HT1080 (cell line): ENCODE results near the genes PSMD10, GNG5B, TRPC5OS, LRCH2 and PLS3.

DNA sequence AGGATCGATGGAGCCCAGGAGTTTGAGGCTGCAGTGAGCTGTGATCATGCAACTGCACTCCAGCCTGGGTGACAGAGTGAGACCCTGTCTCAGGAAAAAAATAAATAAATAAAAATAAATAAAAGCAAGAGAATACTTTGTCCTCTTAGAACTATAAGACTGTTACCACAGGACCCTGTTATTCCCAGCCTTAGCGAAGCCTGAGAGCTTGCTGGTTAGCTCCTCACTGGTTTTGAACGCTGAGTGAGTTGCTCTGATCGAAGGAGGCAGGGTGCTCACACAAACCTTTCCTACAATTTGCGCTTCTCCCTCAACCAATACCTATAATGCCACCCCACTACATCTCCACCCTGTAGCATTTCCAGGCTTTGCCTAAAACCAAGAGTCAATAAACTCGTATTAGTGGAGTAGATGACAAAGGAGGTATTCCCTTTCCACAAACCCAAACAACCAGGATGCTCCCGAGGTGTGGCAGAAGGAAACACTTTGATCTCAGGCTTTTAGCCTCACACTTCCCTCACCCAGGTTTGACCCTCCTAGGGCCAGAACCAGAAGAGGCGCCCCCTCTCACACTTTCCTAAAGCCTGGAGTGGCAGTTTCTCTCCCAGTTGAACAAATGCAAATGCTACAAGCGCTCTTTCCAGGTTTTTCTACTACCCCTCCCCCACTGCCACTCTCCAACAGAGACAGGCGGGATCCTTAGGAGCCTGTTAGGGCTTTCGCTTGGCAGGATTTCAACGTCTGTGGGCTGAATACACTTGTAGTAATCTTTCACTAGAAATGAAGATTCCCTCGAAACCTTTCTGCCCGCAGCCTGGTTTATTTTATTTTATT lies 2.6 kb downstream of the TSC22D3 start:
RAMPAGE:
- cytosol, long total RNA = no peak
- long total RNA = no peak
- nucleus, long total RNA = no peak

GRCh38 chrX:107825973-107826701 lies 471 bp downstream of the MID2 start:
RAMPAGE:
- cytosol, long total RNA = no peak
- long total RNA = no peak
- nucleus, long total RNA = no peak

RAMPAGE:
- cytosol, long total RNA = no peak
- long total RNA = no peak
- nucleus, long total RNA = no peak
These were observed 54.6 kb downstream of the TEX13B start for GRCh38 chrX:107927359-107928084.

RAMPAGE:
- cytosol, long total RNA = start-site peak on the minus strand at chrX:108091522-108091573, 476 and 462 reads in 2 replicates; start-site peak on the plus strand at chrX:108091758-108091818, 79 and 95 reads in 2 replicates
- long total RNA = start-site peak on the minus strand at chrX:108091522-108091573, 357 reads; start-site peak on the plus strand at chrX:108091796-108091819, 29 reads
- nucleus, long total RNA = start-site peak on the minus strand at chrX:108091523-108091553, 93 and 36 reads in 2 replicates; start-site peak on the plus strand at chrX:108091751-108091818, 76 and 25 reads in 2 replicates
These were observed at the start of gene PSMD10 for GRCh38 chrX:108090863-108091937. Gene PSMD10, minus strand, starts transcription at chrX:108091542.

GRCh38 chrX:108735583-108736267 lies 638 bp downstream of the IRS4 start:
RAMPAGE:
- cytosol, long total RNA = no peak
- long total RNA = no peak
- nucleus, long total RNA = no peak

DNA sequence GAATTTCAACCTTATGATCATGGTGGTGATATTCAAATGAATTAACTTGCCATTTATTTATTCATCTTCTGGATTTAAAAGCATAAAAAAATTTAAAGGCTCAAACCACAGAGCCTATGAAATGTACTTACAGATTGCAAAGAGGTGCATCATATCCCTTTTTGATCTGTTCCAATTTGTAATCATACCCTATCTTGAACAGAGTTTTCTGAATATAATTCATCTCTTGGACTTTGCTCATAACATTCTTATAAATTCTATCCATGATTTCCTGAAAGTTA lies 43.9 kb upstream of the KCNE5 start:
RAMPAGE:
- cytosol, long total RNA = no peak
- long total RNA = no peak
- nucleus, long total RNA = no peak

DNA sequence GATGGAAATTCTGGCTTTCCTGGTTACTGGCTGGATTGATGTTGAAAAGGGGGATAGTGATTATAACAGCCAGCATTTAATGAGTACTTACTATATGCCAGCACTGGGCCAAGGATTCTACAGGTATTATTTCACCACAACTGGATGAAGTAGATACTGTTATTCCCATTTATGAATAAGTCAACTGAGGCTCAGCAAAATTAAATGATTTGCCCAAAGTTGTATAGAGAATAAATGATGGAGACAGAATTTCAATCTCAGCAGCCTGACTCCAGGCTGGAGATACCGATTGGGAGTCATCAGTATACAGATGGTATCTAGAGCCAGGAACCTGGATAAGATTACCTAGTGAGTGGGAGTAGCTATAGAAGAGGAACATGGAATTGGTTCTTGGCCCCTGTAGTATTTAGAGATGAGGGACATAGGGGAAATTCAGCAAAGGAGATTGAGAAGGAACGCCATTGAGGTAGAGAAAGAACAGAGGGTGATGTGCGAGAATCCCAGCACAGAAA lies 135.3 kb downstream of the TMEM164 start:
RAMPAGE:
- cytosol, long total RNA = no peak
- long total RNA = no peak
- nucleus, long total RNA = no peak

RAMPAGE:
- cytosol, long total RNA = no peak
- long total RNA = no peak
- nucleus, long total RNA = no peak
These were observed 121.5 kb downstream of the AMMECR1 start for GRCh38 chrX:110196144-110196932.

RAMPAGE:
- cytosol, long total RNA = no peak
- long total RNA = no peak
- nucleus, long total RNA = no peak
These were observed at the start of gene GNG5B for GRCh38 chrX:110346568-110347014. Gene GNG5B, minus strand, starts transcription at chrX:110346973.

RAMPAGE:
- cytosol, long total RNA = no peak
- long total RNA = no peak
- nucleus, long total RNA = no peak
These were observed 54.6 kb downstream of the RTL9 start for GRCh38 chrX:110412935-110413871.

GRCh38 chrX:110945270-110945635 lies 149.6 kb upstream of the CHRDL1 start:
RAMPAGE:
- cytosol, long total RNA = no peak
- long total RNA = no peak
- nucleus, long total RNA = no peak

RAMPAGE:
- cytosol, long total RNA = no peak
- long total RNA = no peak
- nucleus, long total RNA = no peak
These were observed 9.2 kb downstream of the ALG13 start for GRCh38 chrX:111689950-111690772.

DNA sequence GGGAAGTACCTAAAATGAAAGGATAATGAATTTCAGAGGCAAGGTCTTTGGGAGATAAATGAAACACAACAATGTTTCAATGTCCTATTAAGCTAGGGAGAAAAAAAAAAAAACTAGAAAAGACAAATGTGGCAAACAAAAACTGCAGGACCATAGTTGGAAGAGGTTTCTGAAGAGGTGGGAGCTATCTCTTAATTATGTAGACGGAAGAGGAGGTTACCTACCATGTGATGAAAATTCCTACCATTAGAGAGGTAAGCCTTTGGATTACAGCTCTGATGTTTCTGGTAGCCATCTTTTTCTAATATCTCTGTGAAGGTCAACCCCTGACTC lies at the start of gene TRPC5OS:
Gene TRPC5OS (plus strand): TSS at position 246 of the 333 bp plus-strand sequence.
RAMPAGE:
- cytosol, long total RNA = no peak
- long total RNA = no peak
- nucleus, long total RNA = no peak

DNA sequence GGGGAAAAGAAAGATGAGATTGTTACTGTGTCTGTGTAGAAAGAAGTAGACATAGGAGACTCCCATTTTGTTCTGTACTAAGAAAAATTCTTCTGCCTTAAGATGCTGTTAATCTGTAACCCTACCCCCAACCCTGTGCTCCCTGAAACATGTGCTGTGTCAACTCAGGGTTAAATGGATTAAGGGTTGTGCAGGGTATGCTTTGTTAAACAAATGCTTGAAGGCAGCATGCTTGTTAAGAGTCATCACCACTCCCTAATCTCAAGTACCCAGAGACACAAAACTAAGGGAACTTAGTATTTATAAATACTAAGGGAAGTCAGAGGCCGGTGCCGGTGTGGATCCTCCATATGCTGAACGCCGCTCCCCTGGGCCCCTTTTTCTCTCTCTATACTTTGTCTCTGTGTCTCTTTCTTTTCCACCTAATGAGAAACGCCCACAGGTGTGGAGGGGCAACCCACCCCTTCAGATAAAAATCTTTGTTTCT lies 593.2 kb upstream of the HTR2C start:
RAMPAGE:
- cytosol, long total RNA = no peak
- long total RNA = no peak
- nucleus, long total RNA = no peak

RAMPAGE:
- cytosol, long total RNA = no peak
- long total RNA = no peak
- nucleus, long total RNA = no peak
These were observed 22.8 kb downstream of the HTR2C start for GRCh38 chrX:114606665-114607181.

DNA sequence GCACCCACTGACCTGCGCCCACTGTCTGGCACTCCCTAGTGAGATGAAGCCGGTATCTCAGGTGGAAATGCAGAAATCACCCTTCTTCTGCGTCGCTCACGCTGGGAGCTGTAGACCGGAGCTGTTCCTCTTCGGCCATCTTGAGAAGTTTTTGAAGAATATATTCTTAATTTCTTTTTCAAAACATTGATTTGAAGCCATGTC lies 142.4 kb downstream of the HTR2C start:
RAMPAGE:
- cytosol, long total RNA = no peak
- long total RNA = no peak
- nucleus, long total RNA = no peak

DNA sequence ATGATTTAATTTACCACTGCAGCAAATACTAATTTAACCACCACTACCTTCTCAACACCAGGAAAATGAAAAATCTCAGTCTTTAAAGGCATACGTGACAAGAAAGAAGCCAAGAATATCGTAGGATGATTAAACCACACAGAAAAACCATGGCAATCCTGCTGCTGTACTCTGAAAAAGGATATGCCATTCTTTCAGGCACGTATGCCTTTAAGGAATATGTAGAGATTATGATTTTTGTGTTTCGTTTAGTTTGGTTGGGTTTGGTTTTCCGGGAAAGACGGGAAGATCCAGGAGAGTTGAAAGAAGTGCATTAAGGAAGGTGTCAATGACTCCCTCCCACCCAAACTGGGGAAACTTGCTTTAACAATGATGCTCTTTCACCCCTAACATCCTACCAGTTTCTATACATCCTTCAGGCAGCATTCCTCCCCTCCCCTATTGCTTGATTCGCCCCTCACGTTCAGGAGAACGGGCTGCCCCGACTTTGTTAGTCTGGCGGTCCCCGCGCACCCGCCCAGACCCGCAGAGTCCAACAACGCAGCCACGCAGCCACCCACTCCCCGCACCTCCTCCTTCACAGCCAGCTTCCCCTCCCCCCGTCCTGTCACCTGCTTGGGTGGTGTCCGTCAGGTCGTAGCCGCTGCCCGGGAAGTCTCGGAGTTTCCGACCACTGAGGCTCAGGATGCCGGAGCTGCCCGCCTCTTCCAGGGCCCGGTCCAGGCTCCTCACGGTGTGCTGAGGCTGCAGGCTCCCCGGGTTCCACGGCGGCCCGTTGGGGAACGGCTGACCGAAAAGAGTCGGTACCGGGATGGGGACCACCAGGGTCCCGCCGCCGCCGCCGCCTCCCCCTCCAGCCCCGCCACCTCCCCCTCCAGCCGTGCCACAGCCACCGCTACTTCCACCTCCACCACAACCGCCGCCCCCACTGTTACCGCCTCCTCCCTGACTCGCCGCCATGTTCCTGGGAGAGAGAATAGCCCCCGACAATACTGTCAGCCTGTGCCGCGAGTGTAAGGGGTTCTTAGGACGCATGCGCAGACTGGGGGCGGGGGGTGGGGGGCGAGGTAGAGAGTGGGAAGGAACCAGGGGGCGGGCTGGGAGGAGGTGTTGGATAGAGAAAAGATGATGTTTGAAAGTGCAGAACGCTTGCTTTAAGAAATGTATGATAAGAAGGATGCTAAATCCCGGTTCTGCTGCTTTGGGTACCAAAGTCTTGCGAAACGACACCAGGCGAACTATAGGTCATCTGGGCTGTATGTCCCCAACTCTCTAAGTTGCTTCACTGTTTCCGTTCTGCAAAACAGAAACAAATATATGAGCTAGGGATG lies at the start of gene LRCH2:
Gene LRCH2 (minus strand): TSS at position 1,015 of the 1,331 bp plus-strand sequence.
RAMPAGE:
- cytosol, long total RNA = no peak
- long total RNA = no peak
- nucleus, long total RNA = no peak

DNA sequence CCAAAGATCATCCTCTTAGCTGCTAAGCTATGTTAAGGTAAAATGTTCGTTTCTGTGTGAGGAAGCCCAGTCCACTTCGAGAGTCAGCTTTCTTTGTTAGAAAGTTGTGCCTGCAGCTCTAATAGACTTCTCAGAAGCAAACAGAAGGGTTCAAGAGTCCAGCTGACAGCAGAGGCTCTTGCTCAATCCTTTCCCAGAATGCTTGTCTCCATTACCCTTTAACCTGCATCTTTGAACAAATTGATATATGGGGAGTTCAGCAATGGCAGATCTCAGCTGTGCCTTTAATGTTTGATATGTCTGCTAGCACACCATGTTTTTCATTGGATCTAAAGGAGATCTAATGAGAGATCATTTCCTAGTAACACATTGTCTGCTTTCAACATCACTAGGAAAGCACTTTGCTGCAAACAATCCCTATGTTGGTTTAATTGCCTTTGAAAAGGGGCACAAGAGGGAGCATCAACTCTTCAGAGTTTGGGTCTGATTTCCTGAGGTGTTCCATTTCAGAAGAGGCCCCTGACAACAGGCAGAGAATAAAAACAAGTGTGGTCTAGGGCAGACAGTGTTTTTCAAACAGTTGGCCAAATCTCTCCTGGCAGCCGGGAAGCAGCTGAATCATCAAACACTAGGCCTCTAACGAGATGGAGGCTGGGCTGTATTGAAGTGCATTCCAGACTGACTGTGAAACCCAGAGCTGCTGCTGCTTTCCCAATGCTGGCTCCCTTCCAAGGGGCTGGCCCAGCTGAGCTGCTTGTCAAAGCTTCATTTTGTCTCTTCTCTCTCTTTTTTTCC lies 55.5 kb downstream of the LUZP4 start:
RAMPAGE:
- cytosol, long total RNA = no peak
- long total RNA = no peak
- nucleus, long total RNA = no peak

RAMPAGE:
- cytosol, long total RNA = start-site peak on the plus strand at chrX:115561144-115561213, 1,754 and 2,108 reads in 2 replicates
- long total RNA = start-site peak on the plus strand at chrX:115561167-115561213, 677 reads
- nucleus, long total RNA = start-site peak on the plus strand at chrX:115561145-115561207, 1,020 and 317 reads in 2 replicates
These were observed at the start of gene PLS3 for GRCh38 chrX:115561100-115562142. Gene PLS3, plus strand, starts transcription at chrX:115561174.

DNA sequence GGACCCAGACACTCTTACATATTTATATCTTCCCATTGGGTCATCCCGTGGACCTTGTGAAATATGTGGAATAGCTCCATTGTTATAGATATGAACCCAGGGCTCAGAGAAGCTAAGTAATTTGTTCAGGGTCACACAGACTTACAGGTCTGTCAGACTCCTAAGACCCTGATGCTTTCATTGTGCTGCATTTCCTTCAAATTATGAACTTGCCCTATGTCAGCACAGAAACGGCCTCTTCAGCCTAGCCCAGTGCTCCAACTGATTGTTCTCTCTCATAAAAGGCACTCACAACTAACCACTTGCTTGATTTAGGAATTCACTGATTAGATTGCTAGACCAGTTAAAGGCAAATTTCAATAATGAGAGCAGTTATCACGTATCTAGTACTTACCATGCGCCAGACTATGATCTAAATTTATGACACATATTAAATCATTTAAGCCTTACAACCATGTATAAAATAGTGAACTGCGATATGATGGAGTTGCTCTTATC lies 31.4 kb downstream of the PLS3 start:
RAMPAGE:
- cytosol, long total RNA = no peak
- long total RNA = no peak
- nucleus, long total RNA = no peak